Testis (tissue), 5 donors: Measurements from ENCODE around the genes SIRT3, IFITM1, RNH1 and CEND1.

DNA sequence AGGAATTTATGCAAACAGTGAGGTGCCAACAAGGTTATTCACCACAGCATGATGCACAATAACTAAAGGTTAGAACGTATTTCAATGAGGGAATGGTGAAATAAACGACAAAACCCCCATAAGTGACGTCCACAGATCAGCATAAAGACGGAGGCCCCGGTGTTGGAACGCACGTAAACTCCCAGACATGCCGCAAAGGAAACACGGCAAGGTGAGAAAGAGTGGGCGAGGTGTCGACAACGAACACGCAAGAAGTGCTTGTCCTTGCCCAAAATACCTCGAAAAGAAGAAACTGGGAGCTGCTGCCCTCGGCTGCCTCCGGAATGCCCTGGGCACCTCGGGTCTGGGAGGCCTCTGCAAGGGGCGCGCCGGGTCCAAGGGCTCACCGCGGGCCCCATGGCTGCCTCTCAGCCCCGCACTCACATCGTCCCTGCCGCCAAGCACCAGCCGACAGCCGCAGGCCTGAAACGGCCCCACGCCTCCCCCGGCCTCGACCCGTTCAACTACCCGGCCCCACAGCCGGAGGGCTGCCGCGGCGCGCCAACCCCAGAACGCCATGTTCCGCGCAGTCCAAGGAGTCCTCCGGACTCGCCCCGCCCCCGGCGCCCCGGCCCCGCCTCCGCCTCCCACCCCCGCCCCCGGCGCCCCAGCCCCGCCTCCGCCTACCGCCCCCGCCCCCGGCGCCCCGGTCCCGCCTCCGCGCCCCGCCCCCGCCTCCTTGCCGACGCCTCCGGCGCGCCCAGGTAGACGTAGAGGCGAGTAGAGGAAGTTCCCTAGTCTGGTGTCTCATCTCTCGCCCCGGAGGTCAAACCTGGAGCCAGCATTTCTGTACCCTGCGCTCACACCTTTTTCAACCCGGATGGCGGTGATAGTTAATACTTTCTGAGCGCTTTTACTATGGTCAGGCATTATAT, at the start of gene SIRT3:
Gene SIRT3 (minus strand): TSS at position 572 of the 914 bp plus-strand sequence.
- PRO-cap, 3 experiments = peak in 3 of 3 experiments; most common plus-strand start position 752 of the sequence (in 2); most common minus-strand start position 558 of the sequence (in 3)
- RAMPAGE, long total RNA, 2 experiments = start-site peak on the plus strand in 1 of 2 experiments, centred at position 735 of the sequence, 65 reads per replicate; start-site peak on the minus strand in 2 of 2 experiments, centred at positions 569 to 570 of the sequence, 66 to 67 reads per replicate
- RRBS = 2% methylated on average over 44 of the region's 77 CpGs

DNA sequence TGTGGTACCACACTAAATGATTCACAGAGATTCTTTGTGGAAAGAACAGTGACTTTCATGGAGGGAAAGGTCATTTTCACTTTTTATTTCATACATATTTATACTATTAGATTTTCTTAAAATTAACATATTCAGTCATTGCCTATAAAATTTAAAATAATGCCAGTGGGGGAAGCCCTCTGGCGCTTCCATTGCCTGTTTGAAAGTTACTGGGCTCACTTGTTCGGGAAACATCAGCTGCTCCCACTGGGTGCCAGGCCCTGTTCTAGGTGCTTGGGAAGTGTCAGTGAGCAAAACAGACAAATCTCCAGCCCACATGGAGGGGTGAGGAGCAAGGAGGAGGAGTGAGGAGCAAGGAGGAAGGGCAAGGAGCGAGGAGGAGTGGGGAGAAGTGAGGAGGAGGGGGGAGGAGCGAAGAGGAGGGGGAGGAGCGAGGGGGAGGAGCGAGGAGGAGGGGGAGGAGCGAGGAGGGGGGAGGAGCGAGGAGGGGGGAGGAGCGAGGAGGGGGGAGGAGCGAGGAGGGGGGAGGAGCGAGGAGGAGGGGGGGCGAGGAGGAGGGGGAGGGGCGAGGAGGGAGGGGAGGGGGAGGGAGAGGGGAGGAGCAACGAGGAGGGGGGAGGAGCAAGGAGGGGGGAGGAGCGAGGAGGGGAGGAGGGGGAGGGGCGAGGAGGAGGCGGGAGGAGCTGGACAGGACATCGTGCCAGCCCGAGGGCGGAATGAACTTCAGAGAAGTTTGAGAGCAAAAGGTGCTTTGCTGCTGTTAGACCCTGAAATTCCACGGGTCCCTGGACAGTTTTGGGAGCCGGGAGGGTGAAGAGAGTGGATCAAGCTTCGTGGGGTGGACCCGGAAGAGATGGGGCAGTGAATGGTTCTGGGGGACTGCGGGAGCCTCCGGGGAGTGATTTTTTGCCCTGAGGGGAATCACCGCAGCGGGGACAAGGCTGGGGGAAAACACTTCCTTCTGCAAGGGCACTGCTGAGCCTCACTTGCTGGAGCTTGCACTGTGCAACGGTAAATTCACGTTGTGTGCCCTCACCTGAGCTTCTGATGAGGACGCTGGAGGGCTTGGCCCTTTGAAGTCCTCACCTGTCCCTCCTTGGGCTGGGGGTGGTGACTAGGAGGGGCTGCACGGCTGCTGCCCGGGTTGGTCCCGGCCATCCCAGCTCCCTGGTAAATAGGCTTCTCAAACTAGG, 10.9 kb upstream of the NLRP6 start:
- PRO-cap, 3 experiments = peak in 3 of 3 experiments; most common plus-strand start position 726 of the sequence (in 3)
- RAMPAGE, long total RNA, 2 experiments = no peak in any of the 2 experiments
- RRBS = 33% methylated on average over 5 of the region's 34 CpGs

DNA sequence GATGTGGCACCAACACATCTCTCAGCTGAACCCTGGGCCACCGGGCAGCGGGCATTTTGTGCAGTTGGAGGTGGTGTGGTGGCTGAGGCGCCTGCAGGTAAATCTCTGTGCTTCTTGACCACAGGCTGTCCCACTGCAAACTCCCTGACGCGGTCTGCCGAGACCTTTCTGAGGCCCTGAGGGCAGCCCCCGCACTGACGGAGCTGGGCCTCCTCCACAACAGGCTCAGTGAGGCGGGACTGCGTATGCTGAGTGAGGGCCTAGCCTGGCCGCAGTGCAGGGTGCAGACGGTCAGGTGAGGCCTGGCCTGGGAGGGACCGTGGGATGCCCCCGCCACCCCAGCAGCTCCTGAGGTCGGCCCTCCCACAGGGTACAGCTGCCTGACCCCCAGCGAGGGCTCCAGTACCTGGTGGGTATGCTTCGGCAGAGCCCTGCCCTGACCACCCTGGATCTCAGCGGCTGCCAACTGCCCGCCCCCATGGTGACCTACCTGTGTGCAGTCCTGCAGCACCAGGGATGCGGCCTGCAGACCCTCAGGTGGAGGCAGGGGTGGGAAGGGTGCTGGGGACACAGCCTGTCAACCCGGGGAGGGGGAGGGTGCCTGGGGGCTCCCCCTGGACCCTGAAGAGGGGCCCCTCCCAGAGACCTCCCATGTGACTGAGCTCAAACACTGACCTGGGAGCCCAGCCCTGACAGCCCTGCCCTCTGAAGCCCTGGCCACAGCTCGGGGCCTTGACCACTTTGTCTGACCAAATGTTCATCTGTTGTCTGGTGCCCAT, 4.6 kb upstream of the PGGHG start:
- PRO-cap, 3 experiments = no peak in any of the 3 experiments
- RAMPAGE, long total RNA, 2 experiments = no peak in any of the 2 experiments
- RRBS = 81% methylated on average over 1 of the region's 22 CpGs

- PRO-cap, 3 experiments = no peak in any of the 3 experiments
- RAMPAGE, long total RNA, 2 experiments = no peak in any of the 2 experiments
- RRBS = no CpG with 5 or more reads among the region's 6 CpGs
Observed at GRCh38 chr11:313120-313563, 698 bp upstream of the IFITM1 start.

- PRO-cap, 3 experiments = peak in 3 of 3 experiments; most common plus-strand start chr11:314040 (in 3); most common minus-strand start chr11:313873 (in 3)
- RAMPAGE, long total RNA, 2 experiments = start-site peak on the plus strand in 2 of 2 experiments, at chr11:314008-314080 at its widest, 603 to 1,768 reads per replicate
- RRBS = no CpG with 5 or more reads among the region's 20 CpGs
Observed at GRCh38 chr11:313788-314823, at the start of gene IFITM1. IFITM1 (plus strand) TSS chr11:314040.

DNA sequence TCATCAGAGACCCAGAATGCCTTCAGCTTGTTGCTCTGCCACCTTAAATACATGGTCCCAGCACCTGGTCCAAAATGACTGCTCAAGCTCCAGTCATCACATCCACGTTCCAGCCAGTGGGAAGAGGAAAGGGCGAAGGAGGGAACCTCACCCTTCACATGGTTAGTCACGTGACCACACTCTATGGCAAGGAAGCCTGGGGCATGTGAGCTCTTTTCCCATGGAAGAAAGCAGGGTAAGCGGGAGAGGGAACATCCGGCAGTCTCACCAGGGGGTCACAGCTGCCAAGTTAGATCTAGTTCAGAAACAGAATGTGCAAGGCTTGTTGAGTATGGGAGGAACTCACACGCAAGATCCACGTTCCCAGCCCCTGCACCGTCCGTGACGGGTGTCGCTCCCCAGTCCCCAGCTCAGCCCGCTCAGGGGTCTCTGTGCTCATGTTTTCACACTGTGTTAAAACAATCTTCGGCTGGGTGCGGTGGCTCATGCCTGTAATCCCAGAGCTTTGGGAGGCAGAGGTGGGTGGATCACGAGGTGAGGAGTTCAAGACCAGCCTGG, 1.9 kb upstream of the ANO9 start:
- PRO-cap, 3 experiments = no peak in any of the 3 experiments
- RAMPAGE, long total RNA, 2 experiments = no peak in any of the 2 experiments
- RRBS = no CpG with 5 or more reads among the region's 15 CpGs

DNA sequence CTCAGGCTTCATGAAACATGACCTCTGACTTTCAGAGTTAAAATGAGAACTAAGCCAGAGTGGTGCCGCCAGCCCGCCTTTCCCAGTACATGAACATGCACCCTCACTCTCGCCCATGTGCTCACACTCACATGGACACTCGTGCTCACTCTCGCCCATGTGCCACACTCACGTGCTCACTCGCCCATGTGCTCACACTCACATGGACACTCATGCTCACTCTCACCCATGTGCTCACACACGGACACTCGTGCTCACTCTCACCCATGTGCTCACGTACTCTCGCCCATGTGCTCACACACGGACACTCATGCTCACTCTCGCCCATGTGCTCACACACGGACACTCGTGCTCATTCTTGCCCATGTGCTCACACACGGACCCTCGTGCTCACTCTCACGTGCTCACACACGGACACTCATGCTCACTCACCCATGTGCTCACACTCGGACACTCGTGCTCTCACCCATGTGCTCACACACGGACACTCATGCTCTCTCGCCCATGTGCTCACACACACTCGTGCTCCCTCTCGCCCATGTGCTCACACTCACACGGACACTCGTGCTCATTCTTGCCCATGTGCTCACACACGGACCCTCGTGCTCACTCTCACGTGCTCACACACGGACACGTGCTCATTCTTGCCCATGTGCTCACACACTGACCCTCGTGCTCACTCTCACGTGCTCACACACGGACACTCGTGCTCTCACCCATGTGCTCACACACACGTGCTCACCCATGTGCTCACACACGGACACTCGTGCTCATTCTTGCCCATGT, 9.9 kb downstream of the RNH1 start:
- PRO-cap, 3 experiments = no peak in any of the 3 experiments
- RAMPAGE, long total RNA, 2 experiments = start-site peak on the plus strand in 1 of 2 experiments, centred at position 350 of the sequence, 11 reads per replicate
- RRBS = no CpG with 5 or more reads among the region's 39 CpGs

DNA sequence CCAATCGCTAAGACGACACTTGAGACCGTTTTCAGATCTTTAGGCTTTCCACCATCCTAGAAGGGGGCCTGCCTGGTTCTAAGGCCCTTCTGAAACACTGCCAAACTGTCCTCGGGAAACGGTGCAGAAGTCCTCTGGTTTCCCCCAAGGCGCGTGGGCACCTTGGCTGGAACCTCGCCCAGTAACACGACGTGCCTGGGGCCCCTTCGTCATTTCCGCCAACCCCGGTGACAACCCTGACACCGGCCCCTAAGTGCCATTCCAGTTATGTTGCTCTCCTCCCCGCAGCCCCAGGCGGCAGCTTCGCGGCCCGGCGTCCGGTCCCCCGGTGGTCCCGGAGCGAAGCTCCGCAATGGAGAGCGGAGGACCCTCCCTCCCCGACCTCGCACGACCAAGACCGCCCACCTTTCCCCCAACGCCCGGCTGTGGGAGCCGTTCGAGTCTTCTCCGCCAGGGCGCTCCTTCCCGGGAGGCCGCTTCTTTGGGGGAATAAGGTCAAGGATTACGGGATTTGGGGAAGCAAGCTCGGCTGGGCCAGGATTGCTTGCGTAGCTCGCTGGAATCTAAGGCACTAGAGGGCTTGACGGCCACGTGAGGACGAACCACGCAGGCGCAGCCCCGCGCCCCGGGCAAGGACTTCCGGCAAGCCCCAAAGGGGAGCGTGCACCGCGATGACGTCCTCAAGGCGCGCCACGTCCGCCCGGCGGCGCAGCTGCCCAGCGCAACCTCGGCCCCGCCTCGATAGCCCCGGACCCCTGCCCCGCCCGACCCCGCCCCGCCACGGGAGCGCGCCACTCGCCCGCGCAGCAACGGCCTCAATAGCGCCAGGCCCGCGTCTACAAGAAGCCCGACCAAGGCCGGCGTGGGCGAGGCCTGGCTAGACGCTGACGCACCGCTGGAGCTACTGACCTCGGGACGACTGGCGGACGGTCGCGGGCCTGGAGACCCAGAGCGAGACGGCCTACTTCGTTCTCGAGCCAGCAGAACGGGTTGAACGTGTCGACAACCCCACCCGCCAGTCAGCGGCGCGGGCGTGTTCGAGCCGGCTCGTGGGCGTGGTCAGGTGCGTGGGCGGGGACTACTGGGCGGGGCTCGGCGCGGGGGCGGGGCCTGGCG, at the start of gene RNH1:
Gene RNH1 (minus strand): TSS at position 1,039 of the 1,116 bp plus-strand sequence.
- PRO-cap, 3 experiments = peak in 3 of 3 experiments; most common plus-strand start position 259 of the sequence (in 3); most common minus-strand start position 573 of the sequence (in 3)
- RAMPAGE, long total RNA, 2 experiments = start-site peak on the minus strand in 2 of 2 experiments, centred at positions 158 to 1,012 of the sequence, 20 to 851 reads per replicate
- RRBS = 1% methylated on average over 47 of the region's 118 CpGs

- PRO-cap, 3 experiments = peak in 3 of 3 experiments; most common plus-strand start chr11:568675 (in 2); most common minus-strand start chr11:568437 (in 3)
- RAMPAGE, long total RNA, 2 experiments = no peak in any of the 2 experiments
- RRBS = 2% methylated on average over 74 of the region's 153 CpGs
Observed at GRCh38 chr11:567955-569105, 7.6 kb downstream of the RASSF7 start.

DNA sequence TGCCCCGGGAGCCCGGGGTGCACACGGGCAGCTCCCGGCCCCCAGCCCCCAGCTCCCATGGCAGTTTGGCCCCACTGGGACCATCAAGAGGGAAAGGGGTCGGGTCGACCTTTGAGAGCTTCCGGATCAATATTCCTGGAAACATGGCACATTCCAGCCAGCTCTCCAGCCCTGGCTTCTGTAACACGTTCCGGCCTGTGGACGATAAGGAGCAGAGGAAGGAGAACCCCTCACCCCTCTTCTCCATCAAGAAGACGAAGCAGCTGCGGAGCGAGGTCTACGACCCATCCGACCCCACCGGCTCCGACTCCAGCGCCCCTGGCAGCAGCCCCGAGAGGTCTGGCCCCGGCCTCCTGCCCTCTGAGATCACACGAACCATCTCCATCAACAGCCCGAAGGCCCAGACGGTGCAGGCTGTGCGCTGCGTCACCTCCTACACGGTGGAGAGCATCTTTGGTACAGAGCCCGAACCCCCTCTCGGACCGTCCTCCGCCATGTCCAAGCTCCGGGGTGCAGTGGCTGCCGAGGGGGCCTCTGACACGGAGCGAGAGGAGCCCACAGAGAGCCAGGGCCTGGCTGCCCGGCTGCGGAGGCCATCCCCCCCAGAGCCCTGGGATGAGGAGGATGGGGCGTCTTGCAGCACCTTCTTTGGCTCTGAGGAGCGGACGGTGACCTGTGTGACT, 7.9 kb downstream of the IRF7 start:
- PRO-cap, 3 experiments = no peak in any of the 3 experiments
- RAMPAGE, long total RNA, 2 experiments = no peak in any of the 2 experiments
- RRBS = 83% methylated on average over 20 of the region's 39 CpGs

- PRO-cap, 3 experiments = no peak in any of the 3 experiments
- RAMPAGE, long total RNA, 2 experiments = no peak in any of the 2 experiments
- RRBS = no CpG with 5 or more reads among the region's 30 CpGs
Observed at GRCh38 chr11:688062-688850, 6.8 kb downstream of the DEAF1 start.

GRCh38 chr11:690841-691980, 3.8 kb downstream of the DEAF1 start:
- PRO-cap, 3 experiments = peak in 1 of 3 experiments; most common plus-strand start chr11:691195 (in 1); most common minus-strand start chr11:691070 (in 1)
- RAMPAGE, long total RNA, 2 experiments = no peak in any of the 2 experiments
- RRBS = no CpG with 5 or more reads among the region's 37 CpGs

DNA sequence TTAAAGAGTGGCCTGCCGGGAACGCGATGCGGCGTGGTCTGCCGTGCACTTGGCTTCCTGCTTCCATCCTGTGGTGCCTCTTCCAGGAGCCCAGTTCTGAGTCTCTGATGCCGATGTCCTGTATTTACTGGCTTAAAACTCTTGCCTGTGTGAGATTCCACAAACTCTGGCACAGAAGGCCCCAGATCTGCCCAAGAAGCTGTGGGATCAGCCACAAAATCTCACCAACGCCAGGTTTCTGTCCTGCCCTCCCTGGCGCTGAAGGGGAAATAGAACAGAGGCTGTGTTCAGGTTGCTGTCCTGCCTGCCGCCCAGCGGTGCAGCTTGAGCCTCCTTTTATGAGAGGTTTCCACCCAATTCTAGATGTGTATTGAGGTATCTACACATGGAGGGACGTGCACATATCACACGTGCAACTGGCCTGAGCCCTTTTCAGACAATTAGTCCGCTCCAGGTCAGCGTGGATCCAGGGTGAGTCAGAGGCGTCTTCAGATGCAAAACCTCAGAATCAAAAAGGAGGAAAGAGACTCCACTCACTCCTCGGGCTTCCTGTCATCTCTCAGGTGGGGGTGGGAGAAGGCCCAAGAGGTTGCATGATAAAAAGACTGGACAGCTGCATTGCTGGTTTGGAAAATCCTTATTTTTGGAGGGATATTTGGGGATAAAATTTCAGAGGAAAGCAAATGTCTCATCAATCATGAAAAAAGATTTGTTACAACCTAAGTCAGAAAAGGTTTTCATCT, 2.3 kb downstream of the TMEM80 start:
- PRO-cap, 3 experiments = no peak in any of the 3 experiments
- RAMPAGE, long total RNA, 2 experiments = no peak in any of the 2 experiments
- RRBS = no CpG with 5 or more reads among the region's 17 CpGs

- PRO-cap, 3 experiments = no peak in any of the 3 experiments
- RAMPAGE, long total RNA, 2 experiments = no peak in any of the 2 experiments
- RRBS = no CpG with 5 or more reads among the region's 8 CpGs
Observed at GRCh38 chr11:712693-713196, 6.7 kb downstream of the EPS8L2 start.

- PRO-cap, 3 experiments = peak in 1 of 3 experiments; most common plus-strand start chr11:790175 (in 1); most common minus-strand start chr11:790088 (in 1)
- RAMPAGE, long total RNA, 2 experiments = no peak in any of the 2 experiments
- RRBS = 25% methylated on average over 16 of the region's 49 CpGs
Observed at GRCh38 chr11:790005-790987, at the start of gene CEND1. CEND1 (minus strand) TSS chr11:790090.

DNA sequence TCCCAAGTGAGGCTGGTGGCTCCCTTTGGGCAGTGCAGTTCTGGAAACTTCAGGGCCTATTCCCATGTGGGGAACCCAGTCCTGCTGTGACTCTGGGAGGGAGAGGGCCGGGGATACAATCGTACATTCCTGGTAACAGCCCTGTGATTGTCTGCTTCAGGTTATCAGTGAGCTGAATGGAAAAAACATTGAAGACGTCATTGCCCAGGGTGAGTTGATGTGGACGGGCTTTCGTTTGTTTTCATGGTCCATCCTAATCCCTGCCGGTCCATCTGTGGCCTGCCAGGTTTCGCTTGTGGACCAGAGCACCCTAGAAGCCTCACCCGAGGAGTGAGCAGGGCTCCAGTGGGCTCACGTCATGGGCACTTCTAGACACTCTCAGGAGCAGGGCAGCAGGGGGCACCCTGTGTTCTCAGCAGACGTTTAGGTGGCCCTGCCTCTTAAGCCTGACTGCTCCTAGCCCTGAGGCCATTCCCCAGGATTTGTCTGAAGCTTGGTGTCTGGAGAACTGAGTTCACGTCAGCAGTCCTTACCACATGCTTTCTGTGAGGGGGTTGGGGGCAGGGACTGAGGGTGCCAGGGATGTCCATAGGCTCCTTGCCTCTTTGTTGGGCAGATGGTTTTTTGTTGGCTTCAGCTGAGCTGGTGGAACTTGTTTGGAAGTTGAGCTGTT, 1.8 kb downstream of the RPLP2 start:
- PRO-cap, 3 experiments = no peak in any of the 3 experiments
- RAMPAGE, long total RNA, 2 experiments = no peak in any of the 2 experiments
- RRBS = no CpG with 5 or more reads among the region's 11 CpGs

DNA sequence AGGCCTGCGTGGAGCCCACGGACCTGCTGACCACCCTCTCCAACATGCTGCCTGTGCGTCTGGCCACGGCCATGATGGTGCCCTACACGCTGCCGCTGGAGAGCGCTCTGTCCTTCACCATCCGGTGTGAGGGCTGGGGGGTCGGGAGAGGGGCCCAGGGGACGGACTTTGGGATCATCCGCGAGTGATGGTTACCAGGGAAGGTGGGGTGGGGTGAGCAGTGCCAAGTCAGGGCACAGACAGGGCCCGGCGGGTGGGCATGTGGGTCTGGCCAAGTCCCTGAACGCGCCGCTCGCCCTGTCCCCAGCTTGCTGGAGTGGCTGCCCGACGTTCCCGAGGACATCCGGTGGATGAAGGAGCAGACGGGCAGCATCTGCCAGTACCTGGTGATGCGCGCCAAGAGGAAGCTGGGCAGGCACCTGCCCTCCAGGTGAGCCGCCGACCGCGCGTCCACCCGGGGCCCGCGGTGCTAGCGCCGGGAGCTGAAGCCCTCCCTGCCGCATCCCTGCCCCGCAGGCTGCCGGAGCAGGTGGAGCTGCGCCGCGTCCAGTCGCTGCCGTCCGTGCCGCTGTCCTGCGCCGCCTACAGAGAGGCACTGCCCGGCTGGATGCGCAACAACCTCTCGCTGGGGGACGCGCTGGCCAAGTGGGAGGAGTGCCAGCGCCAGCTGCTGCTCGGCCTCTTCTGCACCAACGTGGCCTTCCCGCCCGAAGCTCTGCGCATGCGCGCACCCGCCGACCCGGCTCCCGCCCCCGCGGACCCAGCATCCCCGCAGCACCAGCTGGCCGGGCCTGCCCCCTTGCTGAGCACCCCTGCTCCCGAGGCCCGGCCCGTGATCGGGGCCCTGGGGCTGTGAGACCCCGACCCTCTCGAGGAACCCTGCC, 3.5 kb upstream of the CRACR2B start:
- PRO-cap, 3 experiments = no peak in any of the 3 experiments
- RAMPAGE, long total RNA, 2 experiments = no peak in any of the 2 experiments
- RRBS = 21% methylated on average over 33 of the region's 74 CpGs

DNA sequence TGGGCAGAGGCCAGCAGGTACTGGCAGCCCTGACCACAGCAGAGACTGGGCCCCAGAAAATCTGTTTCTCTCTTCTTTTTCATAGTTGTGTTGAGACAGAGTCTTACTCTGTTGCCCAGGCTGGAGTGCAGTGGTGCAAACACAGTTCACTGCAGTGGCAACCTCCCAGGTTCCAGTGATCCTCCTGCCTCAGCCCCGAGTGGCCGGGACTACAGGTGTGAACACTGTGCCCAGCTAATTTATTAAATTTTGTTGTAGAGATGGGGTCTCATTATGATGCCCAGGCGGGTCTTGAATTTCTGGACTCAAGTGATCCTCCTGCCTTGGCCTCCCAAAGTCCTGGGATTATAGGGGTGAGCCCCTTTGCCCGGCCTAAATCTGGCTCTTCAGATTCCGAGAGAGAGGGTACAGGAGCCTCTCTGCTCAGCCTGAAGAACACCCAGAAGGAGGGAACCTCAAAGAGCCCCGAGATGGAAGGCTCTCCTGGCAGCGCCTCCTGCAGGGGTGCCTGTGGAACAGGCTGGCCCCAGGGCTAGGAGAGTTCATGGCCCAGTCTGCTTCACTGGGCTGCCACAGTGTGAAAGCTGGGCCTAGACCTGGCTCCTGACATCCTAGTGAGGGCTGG, 2.6 kb downstream of the POLR2L start:
- PRO-cap, 3 experiments = no peak in any of the 3 experiments
- RAMPAGE, long total RNA, 2 experiments = no peak in any of the 2 experiments
- RRBS = no CpG with 5 or more reads among the region's 7 CpGs

DNA sequence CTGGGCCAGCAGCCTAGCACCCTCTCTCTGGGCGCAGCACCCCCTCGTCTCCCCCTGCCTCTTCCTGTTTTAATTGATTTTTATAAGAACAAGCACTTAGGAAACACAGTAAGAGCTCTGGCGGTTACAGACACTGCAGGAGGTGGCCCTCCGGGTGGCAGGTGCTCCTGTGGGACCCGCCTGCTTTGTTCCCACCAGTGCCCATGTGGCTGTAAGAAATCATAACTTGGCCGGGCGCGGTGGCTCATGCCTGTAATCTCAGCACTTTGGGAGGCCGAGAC, 18.4 kb downstream of the TSPAN4 start:
- PRO-cap, 3 experiments = no peak in any of the 3 experiments
- RAMPAGE, long total RNA, 2 experiments = no peak in any of the 2 experiments
- RRBS = 98% methylated on average over 3 of the region's 9 CpGs

- PRO-cap, 3 experiments = no peak in any of the 3 experiments
- RAMPAGE, long total RNA, 2 experiments = no peak in any of the 2 experiments
- RRBS = 93% methylated on average over 11 of the region's 38 CpGs
Observed at GRCh38 chr11:864475-865432, 22.1 kb downstream of the TSPAN4 start.